Kidney (tissue), 2 donors: ENCODE data around the gene RGS17.

- PRO-cap = no peak
- RRBS = no CpG with 5 or more reads among the region's 4 CpGs
Observed at GRCh38 chr6:150756158-150756393, 109.4 kb upstream of the MTHFD1L start.

- PRO-cap = no peak
- RRBS = no CpG with 5 or more reads among the region's 16 CpGs
Observed at GRCh38 chr6:150831148-150831691, 34.3 kb upstream of the MTHFD1L start.

DNA sequence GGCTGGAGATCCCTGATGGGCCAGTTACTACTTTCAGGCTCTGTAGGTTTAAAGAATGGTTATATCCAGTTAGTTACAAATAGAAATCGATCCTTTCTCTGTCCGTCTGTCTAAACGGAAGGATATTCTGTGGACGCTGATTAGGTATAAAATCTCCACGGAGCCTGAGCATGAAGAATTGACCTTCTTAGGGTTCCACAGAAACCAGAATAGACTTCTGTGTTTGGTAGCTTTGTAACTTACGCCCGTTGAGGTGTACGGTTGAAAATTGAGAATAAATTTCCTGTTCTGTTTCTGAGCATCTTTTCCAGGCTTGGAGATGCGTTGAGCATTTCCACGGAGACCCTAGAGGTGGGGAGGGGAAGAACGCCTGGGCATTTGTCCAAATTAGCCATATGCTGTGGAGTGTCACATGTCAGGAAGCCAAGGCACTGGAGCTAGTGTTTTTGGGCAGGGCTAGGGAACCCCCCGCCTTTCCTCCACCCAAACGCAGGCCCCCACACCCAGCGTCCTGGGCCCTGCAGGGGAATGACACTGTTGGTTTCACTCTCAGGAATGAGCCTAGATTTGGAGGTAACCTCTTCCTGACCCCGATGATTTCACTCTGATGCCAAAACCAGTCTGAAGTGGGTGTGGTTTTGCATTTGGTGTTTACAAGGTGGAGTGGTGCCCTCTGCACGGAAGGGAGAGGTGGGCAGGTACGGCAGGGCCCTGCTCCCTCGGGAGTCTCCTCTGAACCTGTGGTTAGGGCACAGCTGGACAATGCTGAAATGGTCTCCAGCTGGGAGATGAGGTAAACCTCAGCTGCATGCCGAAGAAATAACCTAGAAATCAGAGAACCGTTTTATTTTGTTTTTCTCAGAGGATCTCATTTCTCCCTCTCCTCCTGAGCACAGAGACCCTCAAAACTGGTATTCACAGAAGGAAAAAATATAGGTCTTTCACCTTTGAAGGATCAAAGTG lies 29.4 kb downstream of the MTHFD1L start:
- PRO-cap = no peak
- RRBS = no CpG with 5 or more reads among the region's 20 CpGs

DNA sequence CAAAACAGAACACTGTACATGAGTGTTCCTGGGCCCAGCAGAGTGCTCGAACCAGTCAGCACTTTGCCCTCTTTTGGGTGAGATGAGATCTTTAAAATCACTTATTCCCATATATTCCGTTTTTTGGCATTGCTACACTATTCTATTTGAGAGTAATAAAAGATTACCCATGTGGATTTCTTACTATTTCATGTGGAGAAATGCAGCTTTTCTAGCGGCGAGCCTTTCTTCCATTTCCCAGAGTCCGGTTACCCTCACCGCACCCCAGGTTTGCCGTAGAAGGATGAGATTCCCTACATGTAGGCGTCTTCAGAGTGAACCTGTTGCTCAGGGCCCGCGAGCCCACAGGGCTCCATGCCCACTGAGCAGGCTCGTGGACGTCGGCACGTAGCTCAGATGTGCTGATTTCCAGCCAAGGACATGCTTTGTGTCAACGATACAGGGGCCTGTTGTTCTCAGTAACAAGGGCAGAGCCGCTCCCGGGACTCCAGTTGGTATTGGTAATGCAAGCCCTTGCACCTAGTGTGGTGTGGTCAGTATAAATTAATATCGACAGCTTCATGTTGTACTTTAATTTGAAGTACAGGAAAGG lies 159.5 kb downstream of the MTHFD1L start:
- PRO-cap = no peak
- RRBS = no CpG with 5 or more reads among the region's 18 CpGs

DNA sequence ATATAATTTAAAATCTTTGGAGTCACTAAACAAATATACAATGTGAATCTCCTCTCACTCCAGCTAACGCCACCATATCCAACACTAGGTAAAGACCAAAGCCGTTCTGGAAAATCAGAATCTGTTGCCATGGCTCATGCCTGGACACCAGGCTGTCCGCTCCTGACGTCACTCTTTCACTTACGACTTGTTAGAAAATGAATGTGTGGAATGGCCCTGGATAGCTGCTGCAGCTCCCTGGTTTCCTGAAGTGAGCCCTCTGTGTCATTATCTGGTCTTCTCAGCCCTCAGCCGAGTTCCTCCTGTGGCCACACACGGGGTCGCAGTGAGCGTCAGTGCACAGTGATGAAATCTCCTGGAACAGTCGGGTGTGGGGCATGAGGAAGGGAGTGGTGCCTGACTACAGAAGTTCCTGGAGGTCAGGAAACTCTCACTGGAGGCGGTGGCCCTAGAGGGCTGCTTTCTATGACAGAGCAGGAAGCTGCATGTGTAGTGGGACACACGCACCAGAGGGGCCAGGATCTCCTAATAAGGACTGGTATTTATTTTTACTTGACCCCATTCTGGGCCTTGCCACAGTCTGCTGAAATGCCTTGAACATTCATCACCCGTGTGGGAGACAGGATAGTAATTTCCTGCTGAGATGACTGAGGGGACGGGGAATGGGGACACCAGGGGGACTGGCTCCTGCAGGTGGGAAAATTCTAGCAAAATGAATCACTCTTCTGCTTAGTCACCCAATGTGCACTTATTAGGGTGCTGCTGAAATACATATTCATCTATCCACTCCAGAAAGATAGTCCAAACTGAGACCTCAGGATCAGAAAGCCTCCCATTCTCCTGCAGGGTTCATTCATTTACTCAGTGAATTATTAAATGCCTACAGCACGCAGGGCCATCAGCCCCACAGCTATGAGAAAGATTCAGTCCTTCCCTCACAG lies 175.5 kb downstream of the MTHFD1L start:
- PRO-cap = unidirectional peak, minus-strand start at position 252 of the sequence
- RRBS = no CpG with 5 or more reads among the region's 15 CpGs

DNA sequence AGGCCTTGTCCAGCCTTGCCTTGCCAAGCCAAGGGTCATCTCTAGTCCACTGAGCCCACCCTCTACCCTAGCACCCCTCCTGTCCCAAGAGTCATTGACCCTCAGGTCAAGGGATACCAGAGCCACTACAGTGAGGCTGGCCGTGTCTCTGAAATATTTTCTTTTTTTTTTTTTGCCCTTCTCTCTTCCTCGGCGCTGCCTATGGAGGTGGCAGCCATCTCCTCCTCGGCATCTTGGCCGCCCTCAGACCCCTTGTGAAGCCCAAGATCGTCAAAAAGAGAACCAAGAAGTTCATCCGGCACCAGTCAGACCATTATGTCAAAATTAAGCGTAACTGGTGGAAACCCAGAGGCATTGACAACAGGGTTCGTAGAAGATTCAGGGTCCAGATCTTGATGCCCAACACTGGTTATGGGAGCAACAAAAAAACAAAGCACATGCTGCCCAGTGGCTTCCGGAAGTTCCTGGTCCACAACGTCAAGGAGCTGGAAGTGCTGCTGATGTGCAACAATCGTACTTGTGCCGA lies 140.4 kb upstream of the AKAP12 start:
- PRO-cap = no peak
- RRBS = no CpG with 5 or more reads among the region's 13 CpGs

GRCh38 chr6:151101446-151101896 lies 138.3 kb upstream of the AKAP12 start:
- PRO-cap = no peak
- RRBS = no CpG with 5 or more reads among the region's 3 CpGs

DNA sequence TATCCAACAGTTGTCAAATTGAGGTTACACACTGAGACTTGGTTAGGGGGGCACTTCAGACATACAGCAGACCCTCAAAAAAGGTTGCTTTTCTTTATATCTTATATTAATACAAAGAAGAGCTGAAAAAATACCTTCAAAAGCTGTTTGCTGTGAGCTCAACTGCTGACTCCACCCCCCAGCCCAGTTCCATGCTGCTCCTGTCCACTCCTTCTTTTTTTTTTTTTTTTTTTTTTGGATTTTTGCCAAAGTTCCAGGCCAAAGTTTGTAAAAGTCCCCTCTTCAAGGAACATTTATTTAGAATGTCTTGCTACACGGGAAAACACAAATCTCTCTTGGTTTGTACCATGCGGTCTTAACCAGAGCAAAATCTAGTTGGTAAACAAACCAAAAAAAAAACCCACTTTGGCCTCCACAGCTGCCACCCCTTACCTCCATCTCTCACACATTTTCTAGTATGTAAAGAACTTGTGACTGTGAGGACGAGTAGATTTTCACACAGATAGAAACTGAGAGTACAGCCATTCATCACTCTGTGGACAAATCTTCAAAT lies 85.3 kb upstream of the AKAP12 start:
- PRO-cap = no peak
- RRBS = no CpG with 5 or more reads among the region's 3 CpGs

DNA sequence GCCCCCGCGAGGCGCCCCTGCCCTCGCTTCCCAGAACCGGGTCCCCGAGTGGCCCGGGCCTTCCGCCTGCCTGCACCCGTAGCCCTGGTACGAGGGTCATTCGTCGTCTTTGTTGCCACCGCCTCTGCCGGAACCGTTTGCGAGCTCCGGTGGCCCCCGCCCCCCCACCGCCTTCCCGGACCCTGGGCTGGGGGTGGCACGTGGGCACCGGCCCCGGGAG lies 270 bp downstream of the ZBTB2 start:
- PRO-cap = no peak
- RRBS = 2% methylated on average over 12 of the region's 23 CpGs

DNA sequence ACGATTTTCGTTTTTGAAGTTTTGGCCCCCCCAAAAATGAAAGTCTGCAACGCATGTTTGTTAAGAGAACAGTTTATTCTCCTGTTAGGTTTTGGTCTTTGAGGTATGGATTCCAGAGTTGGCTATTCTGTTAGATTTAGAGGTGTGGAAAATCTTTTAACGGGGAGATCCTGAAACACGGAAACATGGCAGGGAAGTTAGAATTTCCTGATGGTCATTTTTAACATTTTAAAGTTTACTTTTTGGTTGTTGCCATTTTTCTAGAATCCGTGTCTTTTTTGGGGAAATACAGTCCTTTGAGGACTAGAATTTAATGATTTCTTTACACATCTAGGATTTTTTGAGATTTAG lies 884 bp upstream of the ZBTB2 start:
- PRO-cap = no peak
- RRBS = no CpG with 5 or more reads among the region's 6 CpGs

DNA sequence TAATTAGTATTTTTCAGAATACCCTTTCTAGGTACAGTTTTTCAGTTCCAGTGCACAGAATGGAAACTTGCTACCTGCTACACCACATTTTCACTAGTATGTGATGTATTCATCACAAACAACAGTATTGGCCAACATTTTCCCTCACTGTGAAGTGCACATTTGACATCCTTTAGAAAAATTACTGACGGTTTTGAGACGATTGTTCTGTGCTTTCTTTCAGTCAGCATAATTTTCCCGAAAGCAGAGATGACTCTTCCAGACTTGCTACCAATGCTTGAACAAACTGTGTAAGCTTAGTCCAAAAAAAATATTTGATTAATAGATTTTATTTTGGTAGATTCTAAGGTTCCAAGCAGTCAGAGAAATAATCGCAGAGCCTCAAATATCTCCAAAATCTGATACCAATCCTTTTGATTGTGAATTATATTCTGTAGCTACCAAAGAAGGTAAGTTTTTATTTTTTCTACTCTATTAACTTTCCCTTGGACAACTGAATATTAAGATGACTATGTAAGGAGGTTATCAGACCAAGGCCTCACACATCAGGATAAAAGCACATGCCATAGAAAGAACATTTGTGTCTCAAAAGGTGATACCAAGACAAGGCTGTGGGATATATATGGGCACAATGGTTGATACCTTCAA lies 151.0 kb upstream of the ESR1 start:
- PRO-cap = no peak
- RRBS = no CpG with 5 or more reads among the region's 4 CpGs

GRCh38 chr6:151689791-151690158 lies 117.7 kb upstream of the ESR1 start:
- PRO-cap = no peak
- RRBS = no CpG with 5 or more reads among the region's 4 CpGs

GRCh38 chr6:151690799-151691887 lies 116.3 kb upstream of the ESR1 start:
- PRO-cap = bidirectional peak, plus-strand start at chr6:151691404, minus-strand start at chr6:151691285
- RRBS = no CpG with 5 or more reads among the region's 9 CpGs

GRCh38 chr6:151916693-151917526 lies 109.4 kb downstream of the ESR1 start:
- PRO-cap = no peak
- RRBS = no CpG with 5 or more reads among the region's 4 CpGs

DNA sequence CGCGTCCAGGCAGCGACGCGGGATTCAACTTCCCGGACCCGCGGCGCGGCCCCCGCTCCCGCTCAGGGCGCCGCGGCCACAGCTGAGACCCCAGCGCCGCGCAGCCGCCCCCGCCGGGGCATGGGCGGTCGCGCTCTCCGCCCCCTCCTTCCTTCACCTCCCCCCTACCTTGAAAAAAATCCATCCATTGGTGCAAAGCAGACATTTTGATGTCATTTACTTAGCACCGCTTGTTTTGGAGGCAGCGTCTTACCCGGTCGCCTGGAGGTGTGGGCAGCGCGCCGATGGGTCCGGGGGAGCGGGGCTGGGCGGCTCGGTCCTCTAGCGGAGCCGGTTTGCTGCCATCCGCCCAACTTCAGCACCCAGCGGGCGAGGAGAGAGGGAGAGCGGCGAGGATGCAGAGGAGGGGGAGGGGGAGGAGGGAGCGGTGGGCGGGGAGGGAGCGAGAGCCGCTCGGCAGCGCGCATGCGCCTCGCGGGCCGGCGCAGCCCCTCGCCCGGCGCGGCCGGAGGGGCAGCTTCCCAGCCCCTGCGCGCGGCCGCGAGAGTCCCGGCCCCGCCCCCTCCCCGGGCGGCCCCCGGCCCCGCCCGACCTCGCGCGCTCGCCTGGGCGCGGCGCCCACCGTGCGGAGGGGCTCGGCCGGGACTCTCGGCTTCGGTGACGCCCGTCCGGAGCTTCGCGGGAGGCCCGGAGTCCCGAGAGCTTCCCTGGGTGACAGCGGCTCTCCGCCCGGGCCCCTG lies at the start of gene RGS17:
RGS17 (minus strand) TSS at position 412 of the 740 bp plus-strand sequence.
- PRO-cap = no peak
- RRBS = 2% methylated on average over 61 of the region's 95 CpGs

DNA sequence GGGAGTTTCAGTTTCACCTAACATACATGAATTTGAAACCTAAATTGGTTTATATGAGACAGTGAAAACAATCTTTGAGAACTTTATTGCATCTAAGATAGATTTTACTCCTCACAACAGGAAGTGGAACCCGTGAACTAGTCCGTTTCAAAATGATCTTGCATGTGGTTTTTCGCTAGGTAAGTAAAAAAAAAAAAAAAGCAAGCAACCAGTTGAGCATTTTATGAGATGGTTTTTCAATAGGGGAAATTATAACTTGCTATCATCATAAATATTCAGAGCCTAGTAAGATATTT lies 106.6 kb downstream of the IPCEF1 start:
- PRO-cap = no peak
- RRBS = no CpG with 5 or more reads among the region's 3 CpGs

GRCh38 chr6:154460358-154460919 lies 50.0 kb downstream of the CNKSR3 start:
- PRO-cap = no peak
- RRBS = no CpG with 5 or more reads among the region's 11 CpGs

DNA sequence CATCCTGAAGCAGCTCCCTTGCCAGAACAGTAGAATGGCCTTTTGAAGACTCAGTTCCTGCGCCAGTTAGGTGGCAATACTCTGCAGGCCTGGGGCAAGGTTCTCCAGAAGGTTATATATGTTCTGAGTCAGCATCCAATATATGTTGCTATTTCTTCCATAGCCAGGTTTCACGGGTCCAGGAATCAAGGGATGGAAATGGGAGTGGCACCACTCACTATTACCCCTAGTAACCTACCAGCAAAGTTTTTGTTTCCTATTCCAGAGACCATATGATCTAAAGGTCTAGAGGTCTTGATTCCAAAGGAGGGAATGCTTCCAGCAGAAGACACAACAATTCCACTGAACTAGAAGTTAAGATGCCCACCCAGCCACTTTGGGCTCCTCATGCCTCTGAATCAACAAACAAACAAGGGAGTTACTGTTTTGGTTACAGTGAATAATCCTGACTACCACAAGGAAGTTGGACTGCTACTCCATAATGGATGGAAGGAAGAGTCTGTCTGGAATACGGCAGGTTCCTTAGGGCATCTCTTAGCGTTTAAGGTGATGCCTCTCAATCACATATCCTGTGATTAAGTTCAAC lies 56.6 kb upstream of the CNKSR3 start:
- PRO-cap = no peak
- RRBS = no CpG with 5 or more reads among the region's 4 CpGs

DNA sequence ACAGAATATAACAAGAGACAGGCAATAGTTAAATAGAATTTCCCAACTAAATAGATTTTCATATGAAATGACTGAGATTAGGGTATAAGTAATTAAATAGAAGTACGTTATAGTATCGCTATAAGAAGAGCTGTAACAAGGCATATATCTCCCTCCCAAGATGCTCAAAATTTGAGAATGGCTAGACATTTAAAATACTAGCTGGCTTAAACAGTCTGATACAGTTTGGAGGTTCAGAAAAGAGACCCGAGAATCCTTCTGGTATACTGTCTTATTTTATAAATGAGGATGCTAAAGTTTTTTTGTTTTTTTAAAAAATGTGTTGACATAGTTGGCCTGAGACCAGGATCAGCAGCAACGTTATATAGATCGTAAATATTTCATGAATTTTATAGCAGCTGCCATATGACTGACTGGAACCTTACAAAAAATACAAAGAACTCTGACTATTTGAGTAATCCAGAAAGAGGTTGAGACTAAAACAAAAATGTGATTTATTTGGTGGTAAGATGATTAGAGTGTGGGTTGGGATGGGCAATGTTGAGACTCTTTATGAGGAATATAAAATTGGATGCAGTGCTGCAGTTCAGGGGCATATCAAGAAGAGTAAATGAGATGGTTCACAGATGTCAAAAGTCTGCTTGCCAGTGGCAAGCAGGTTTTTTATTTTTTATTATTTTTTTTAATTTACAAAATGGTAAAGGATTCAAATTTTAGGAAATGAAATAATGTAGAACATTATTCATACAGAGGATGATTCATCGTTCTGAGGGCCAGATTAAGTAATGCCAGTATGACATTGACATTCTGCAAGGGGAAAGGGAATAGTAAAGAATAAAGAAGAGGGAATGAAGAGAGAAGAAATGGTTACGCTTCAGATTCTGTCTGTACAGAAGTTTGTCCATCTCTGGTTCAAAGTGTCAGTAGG lies 58.4 kb downstream of the SCAF8 start:
- PRO-cap = no peak
- RRBS = no CpG with 5 or more reads among the region's 7 CpGs

GRCh38 chr6:154794860-154795546 lies 61.8 kb downstream of the SCAF8 start:
- PRO-cap = no peak
- RRBS = no CpG with 5 or more reads among the region's 7 CpGs